ENCODE measurements around the genes KALRN, UMPS and ITGB5.

DNA sequence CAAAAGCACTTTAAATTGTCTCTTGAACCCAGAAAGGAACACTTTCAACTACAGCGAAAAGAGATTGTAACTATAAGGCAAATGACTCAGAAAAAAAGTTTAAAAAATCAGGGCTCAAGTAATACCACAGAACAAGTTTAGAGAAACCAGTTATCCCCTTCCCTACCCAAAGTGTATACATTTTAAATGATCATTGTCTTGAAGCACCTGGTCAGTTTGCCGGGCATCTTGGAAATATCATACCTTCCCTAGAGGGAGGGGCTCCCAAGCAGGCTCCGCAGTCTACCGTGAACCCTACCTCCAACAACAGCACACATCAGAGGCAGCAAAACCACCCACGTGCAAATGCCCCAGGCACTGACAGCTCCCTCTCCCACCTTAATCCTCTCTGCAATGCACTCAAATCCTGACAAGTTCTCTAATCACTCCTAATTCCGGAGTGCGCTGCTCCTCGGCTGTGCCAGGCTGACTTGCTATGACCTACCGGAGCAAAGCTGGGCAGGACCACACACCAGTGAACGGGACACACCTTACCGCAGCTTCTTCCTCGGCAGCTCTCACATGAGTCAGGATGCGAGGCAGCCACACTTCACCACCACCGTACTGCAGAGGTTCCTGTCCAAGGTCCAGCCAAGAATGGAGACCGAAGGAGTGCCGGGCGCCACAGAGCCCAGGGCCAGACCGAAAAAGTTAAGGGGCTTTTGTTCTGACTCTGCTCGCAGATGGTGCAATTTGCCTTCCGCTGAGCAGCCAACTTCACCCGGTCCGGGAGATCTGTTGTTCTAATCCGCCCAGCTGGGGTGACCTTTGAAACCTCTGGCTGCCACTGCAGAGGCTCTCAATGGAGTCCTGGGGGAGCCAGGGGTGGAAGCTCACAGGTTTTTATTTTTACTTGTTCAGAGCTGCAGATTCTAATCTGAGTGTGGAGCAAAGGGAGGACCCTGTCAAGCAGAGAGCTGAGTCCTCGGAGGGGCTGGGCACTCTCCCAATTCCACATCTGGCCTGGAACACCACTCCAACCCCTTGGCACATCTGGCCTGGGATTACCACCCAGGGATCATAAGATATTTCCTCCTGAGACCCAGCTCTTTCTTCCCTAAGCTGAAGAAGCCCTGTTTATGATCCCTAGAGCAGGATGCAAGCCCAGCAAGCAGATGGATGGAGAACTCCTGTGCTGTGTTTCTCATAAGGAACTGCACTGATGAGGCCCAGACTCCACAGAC, 84.4 kb downstream of the MYLK start:
- PRO-cap: no peak

- PRO-cap: no peak
Measured at GRCh38 chr3:123919161-123919835, 35.2 kb upstream of the MYLK start.

- PRO-cap: no peak
Measured at GRCh38 chr3:123980241-123980714, 11.6 kb downstream of the ROPN1 start.

- PRO-cap: bidirectional peak, plus-strand start at chr3:124033369, minus-strand start at chr3:124033162
Measured at GRCh38 chr3:124032615-124033483, at the start of gene KALRN. Gene KALRN (plus strand): TSS chr3:124033369.

DNA sequence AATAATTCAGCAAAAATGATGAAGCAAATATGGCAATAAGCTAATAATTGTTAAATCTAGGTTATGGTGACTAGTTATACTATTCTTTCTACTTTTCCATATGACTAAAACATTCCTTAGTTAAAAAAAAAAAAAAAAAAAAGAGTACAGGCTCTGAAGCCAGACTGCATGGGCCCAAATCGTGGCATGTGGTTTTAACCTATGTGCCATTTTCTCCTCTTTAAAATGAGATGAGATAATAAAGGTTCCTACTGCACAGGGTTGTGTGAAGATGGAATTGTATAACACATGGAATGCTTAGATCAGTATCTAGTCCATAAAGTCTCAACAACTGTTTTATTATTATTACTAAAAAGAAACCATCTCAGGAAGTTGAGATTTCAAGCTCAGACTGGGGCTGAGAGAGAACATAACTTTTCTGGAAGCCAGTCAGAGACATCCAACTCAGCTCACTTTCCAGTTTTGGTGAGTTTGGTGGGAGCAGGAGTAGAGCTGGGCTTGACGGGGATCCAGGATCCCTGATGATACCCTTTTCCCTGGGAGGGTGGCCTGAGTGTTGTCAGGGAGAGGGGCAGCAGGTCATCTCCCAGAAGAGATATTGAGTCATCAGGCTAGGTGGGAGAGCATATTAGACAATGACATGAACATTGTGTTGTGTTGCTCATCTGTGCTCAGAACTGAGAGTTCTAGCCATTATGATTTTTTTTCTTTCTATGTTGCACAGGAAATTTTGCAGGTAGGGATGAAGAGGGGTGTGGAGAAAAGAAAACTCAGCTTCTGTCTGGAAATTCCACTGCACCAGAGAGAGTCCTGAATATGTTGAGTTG, 32.6 kb downstream of the KALRN start:
- PRO-cap: no peak

DNA sequence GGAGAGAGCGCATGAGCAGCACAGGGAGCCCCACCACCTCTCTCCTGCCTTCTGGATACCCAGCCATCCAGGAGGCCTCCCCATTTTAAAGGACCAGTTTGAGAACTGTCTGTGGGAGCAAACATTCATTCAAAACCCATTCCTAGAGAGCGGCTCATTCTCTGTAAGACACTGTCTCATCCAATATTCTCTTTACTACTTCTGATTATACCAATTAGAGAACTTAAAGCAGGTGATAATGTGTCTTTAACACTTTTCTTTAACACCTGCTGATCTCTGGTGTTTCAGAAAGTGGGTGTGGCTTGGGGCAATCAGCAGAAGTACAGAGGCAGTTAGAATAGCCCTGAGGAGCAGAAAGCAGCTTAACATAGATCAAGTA, 219.6 kb downstream of the KALRN start:
- PRO-cap: no peak

- PRO-cap: no peak
Measured at GRCh38 chr3:124282921-124283214, 249.7 kb downstream of the KALRN start.

- PRO-cap: no peak
Measured at GRCh38 chr3:124283215-124284081, 250.3 kb downstream of the KALRN start.

DNA sequence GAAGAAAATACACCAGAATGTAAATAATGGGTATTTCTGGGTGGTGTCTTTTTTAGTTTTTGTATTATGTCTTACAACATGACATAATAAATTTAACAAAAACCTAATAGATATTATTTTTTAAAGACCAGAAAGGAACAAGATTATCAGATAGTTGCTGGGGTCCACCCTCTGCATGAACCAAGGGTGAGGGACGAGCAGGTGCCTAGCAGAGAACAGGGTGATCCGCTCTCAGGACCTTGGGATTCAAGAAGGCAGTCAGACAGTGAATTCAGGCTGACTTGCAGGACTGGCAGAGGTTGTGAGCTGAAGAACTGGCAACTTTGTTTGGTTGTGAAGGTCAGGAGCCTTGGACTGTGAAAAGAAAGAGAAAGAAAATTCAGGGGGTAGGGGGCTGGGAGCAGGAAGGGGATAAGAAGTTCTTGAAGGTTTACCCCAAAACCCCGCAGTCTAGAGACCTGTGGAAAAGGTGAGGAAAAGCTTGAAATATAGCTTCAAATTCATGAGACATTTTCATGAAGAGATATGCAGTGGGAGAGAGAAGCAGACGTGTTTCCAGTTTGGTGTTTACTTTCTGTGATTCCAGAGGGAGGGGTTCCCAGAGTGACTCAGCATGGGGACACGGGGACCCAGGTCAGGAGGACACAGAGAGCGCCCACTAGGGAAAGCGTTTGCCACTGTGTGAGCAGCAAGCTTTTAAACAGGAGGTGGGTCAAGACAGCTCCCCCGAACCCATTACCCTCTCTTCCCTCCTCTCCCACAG, 217.3 kb upstream of the UMPS start:
- PRO-cap: no peak

DNA sequence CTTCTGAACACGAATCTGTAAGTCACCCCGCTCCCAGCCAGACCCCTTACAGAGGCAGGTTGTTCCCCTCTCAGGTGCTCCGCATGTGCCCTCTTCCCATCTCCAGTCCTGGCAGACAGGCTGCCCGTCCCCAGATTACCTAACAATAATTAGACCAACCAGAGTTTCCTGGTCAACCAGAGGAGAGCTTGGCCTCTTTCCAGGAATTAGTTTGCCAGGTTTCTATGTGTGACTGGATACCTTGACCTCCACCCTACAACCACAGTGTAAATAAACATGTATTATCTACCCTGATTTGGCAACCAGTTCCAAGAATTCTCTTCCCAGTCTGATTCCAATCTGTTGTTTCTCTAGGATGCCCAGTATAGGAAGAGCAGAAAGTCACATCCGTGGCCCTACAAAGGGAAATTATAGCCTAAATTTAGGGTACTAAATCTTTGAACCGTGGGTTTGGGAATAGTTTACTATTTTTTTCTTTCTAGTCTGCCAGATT, 178.0 kb upstream of the UMPS start:
- PRO-cap: no peak

GRCh38 chr3:124562768-124563224, 167.5 kb upstream of the UMPS start:
- PRO-cap: no peak

- PRO-cap: no peak
Measured at GRCh38 chr3:124592405-124593251, 137.6 kb upstream of the UMPS start.

DNA sequence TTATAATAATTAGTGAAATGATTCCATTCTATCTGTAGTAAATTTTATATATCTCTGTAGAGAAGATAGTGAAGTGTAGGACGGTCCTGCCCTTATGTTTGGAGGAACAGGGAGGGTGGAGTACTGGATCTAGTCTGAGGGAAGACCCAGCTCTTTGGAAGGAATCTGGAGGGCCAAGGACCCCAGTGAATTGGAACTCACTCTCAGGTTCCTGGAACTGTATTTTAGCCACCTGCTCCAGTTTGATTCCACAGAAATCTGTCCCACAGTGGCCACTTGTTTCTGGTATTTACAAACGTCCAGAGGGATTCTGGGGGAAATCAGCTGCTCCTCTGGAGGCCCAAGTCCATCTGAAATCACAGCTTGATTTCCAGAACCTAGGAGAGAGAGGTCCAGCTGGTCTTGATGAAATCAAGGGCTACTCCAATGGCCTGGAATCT, 132.4 kb upstream of the UMPS start:
- PRO-cap: no peak

GRCh38 chr3:124602998-124603424, 127.2 kb upstream of the UMPS start:
- PRO-cap: no peak

GRCh38 chr3:124730049-124730632, at the start of gene UMPS:
Gene UMPS (plus strand): TSS chr3:124730452.
- PRO-cap: bidirectional peak, plus-strand start at chr3:124730453, minus-strand start at chr3:124730326

DNA sequence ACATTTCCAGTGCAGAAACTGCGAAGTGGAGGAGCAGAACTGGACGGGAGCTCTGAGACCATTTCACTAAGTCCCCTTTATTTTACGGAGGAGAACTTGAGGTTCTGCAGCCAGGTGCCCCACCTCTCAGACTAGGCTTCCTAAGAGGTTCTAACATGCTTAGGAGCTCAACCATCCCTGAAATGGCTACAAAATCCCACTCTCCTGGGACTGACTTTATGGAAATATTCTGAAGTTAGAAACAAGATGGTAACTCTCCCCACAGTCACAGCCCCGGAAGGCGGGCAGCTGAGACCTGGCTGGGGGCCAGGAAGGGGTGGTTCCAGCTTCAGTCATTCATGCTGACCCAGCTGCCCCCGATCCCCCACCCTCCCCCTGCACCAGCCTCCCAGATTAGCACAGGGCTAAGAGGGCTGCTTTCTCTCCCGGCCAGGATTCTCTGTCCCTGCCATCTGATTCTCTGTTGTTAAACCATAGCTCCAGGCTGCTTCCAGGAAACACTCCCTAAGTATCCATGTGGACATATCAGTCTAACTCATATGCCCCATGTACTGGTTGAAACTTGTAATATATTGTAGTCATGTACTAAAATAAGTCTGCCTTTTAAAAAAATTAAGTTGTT, 40.4 kb downstream of the UMPS start:
- PRO-cap: no peak

GRCh38 chr3:124774192-124774595, 43.9 kb downstream of the UMPS start:
- PRO-cap: no peak

- PRO-cap: no peak
Measured at GRCh38 chr3:124841306-124841941, 45.7 kb downstream of the ITGB5 start.

DNA sequence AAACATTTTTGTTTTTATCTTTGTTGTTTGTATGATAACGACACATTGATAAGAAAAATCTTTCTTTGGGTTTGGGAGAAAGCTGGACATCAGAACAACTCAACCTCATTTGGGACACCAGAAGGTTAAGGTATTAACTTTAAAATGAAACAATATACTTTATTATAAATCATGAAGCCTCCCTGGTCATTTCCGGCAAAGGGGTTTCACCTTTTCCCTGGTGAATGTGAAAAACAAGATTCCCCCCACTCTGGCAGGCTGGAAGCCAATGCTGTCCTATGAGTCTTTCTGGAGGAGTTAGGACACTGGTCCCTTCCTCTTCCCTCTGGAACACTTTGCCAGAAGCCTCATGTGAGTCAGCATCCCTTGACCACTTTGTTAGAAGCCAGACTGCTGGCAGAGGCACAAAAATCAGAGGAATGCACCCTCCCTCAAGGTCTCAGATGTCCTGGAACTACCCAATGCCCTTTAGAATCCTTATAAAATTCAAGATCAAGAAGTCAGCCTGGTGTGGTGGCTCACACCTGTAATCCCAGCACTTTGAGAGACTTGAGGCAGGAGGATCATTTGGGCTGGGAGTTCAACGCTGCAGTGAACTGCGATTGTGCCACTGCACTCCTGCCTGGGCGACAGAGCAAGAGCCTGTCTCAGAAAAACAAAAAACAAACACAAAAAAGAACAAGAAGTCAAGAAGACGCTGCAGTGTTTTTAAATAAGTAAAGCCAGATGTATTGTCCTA, 26.6 kb downstream of the ITGB5 start:
- PRO-cap: no peak

- PRO-cap: unidirectional peak, minus-strand start at chr3:124887234; unidirectional peak, minus-strand start at chr3:124887434
Measured at GRCh38 chr3:124887086-124888228, at the start of gene ITGB5. Gene ITGB5 (minus strand): TSS chr3:124887365.

Measured in colic lymph node (tissue), 1 donor.